SK-MEL-5 (cell line): Measurements from ENCODE around the genes GATAD2A, LPAR2 and ZNF101.

DNA sequence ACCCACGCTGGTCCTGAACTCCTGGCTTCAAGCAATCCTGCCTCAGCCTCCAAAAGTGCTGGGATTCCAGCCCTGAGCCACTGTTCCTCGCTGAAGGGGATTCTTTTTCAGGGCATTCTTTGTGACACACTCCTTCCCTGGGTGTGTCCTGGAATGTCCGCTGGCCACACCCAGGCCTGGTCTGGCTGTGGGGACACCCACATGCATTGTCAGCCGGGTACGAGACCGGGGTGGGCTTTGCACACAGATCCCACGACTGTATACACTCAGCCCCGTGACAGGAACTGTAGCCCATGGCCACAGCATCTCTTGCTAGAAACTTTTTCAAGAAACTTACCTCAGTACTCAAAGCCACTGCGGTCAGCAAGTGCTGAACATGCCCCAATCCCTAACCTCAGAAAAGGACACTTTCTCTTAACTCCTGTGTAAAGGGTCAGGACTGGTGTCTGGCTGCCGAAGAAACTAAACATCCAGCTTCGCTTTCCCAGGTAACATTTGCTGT lies 34.3 kb upstream of the GATAD2A start:
RAMPAGE:
- cytosol, long total RNA = no peak
- long total RNA = no peak
- nucleus, long total RNA = no peak

DNA sequence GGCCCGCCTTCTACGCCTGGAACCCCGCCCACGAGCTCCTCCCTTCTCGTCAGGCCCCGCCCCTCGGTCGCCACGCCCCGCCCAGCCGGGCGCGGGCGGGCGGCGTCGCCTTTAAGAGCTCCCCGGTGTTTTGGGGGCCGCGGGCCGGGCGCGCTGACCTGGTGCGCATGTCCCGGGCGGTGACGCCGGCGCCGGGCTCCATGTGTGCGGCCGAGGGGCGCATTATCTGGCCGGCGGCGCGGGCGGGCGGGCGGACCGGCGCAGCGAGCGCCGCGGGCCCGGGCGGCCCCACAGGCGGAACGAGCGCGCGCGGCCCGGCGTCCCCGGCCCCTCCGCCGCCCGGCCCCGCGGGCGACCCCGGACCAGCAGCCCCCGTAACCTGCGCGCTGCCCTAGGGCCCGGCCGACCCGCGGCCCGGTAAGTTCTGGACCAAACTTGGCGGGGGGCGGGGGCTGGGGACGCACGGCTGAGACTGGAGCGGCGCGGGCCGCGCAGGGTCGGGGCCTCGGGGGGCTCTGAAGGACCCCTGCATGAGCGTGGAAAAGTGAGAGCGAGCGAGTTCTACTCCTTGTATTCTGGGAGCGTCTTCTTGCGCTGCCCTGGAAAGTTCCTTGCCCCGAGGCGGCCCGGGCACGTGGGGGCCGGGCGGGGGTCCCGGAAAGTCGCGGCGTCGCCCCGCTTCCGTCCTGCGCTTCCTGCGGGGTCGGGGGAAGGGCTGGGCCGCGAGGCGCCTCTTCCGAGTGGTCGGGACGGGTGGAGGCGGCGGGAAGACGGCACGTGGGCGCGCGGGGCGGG lies at the start of gene GATAD2A:
Gene GATAD2A, plus strand, starts transcription at position 73 of the 795 bp plus-strand sequence.
RAMPAGE:
- cytosol, long total RNA = no peak
- long total RNA = no peak
- nucleus, long total RNA = no peak

DNA sequence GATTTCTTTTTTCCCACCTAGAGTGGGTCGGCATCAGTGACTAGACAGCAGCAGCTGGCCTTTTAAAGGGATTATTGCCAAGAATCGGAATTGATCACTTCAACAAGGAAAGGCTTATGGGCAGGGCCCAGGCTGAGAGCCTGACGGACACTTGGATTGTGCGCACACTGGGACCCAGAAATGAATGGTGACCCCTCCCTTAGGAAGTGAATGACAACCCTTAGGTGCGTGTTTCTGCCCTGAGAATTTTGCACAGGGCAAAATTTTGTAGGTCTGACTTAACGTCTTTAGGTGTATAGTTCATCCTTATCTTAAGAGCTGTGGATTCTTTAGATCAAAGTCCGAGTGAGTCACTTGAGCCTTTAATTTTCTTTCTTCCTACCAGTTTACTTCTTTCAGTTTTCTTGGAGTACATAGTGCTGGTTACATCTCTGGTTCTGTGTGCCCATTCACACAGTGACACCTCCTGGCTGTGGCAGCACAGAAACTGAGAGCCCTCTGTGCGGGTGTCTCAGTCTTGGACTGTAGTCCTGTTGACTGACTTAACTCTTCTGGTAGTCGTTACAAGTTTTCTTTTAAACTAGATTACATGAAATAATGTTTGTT lies 1.3 kb downstream of the GATAD2A start:
RAMPAGE:
- cytosol, long total RNA = no peak
- long total RNA = no peak
- nucleus, long total RNA = no peak

DNA sequence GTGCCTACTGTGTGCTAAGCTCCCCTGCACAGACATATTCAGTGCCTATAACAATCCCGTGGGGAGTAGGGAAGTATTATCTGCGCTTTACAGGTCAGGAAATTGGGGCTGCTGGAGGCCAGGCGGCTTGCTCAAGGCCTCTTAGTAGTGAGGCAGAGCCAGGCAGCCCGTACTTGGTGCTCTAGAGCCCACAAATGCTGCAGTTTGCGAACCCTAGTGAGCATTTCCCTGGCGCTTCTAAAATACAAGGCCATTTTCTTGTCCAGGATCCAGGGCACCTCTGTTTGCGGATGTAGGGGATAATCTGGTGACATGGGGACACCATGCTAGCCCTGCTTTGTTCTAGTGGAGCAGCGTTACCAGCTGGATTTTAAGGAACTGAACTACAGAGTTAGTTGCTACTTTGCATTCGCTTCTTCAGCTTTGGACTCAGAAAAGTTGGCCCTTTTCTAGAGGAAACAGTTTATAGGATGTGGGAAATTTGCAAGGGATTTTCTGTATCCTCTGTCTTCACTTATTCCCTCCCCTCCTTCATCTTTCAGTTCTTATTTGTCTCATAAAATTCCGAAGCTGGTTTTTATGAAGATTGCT lies 2.0 kb downstream of the GATAD2A start:
RAMPAGE:
- cytosol, long total RNA = no peak
- long total RNA = no peak
- nucleus, long total RNA = no peak

DNA sequence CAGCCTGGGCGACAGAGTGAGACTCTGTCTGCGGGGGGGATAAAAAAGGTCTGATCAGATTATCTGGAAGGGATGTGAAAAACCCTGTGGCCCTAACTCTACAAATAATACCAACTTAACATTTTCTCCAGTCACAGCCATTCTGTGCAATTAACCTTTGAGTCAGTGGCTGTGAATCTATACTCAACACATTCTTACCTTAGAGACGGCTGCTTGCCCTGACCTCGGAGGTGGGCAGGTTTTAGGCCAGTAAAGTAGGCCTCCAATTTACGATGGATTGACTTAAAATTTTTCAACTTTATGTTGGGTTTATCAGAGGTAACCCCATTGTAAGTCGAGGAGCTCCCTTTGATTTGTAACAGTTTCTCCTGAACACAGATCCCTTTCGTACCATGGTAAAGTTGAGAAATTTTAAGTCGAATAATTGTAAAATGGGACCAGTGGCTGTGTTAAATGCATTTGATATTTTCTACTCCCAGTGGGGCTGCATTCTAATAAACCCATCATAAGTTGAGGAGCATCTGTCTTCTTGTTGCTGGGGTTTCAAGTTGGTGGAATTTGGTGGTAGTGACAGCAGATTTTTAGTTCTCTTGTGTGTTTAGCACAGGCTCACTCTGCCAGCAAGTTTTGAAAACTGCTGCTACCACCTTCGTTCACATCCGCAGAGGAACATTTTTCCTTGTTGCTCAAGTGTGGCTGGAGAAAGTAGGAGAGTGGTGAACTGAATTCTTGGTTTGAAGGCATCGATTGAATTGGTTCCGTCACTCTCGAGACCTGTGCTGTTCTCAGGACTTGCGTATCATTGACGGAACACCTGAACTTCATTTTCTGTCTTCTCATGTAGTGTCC lies 7.3 kb downstream of the GATAD2A start:
RAMPAGE:
- cytosol, long total RNA = no peak
- long total RNA = no peak
- nucleus, long total RNA = no peak

DNA sequence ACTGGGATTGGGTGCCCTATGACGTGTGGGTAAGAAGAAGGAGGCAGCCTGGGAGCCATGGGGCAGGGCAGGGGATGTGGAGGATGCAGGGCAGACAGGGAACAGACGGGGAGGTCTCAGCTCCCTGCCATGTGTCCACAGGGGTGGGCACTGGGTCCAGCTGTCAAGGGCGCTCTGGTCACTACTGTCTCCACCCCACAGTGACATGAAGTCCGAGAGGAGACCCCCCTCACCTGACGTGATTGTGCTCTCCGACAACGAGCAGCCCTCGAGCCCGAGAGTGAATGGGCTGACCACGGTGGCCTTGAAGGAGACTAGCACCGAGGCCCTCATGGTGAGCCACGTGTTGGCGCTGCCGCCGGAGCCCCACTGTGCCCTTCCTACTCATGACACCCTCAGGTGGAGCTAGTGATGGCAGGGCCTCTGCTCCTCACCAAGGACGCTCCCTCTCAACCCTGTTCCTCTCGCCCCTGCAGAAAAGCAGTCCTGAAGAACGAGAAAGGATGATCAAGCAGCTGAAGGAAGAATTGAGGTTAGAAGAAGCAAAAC lies 23.2 kb downstream of the TSSK6 start:
RAMPAGE:
- cytosol, long total RNA = no peak
- long total RNA = no peak
- nucleus, long total RNA = no peak

DNA sequence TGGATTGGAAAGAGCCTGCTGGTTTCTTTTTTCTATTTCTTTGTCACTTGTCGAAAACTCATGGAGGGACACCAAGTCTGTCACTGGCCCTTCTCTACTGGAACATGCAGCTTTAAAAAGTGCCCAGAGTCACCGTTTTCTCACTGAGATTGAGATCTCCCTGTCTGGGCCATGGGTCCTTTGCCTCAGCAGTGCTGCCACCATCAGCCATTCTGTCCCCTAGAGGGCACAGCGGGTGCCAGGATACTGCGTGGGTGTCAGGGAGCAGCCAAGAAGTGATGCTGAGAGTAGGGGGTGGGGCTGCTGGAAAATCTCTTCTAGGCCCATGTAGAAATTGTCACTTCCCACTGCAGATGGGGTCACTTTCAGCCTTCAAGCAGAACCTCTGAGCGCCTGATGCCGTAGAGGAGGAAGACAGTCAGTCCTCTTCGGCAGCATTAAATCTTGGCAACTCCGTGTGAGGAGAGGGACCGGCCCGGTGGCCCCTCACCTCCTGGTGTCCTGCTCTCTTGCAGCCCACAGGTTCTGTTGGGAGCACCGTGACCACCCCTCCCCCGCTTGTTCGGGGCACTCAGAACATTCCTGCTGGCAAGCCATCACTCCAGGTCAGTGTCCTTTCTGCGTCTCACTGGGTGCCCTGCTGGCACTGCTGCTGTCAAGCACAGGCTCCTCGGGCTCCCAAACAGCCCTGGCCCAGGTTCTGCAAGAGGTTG lies 21.4 kb downstream of the TSSK6 start:
RAMPAGE:
- cytosol, long total RNA = no peak
- long total RNA = no peak
- nucleus, long total RNA = no peak

RAMPAGE:
- cytosol, long total RNA = no peak
- long total RNA = no peak
- nucleus, long total RNA = no peak
These were observed 11.7 kb downstream of the TSSK6 start for GRCh38 chr19:19503711-19504031.

DNA sequence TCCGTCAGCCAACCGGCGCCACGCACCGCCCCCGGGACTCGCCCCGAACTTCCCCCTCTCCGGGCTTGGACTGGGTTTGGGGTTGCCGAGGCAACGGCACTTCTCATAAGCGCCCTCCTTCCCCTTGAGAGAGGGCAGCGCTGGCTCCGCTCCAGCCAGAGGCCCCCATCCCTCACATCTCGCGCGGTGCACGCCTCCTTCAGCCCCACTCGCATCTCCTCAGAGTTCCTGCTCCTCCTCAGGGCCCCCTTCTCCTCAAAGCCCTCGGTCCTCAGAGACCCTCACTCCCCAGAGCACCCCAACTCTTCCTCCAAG lies 283 bp upstream of the PBX4 start:
RAMPAGE:
- cytosol, long total RNA = no peak
- long total RNA = no peak
- nucleus, long total RNA = no peak

DNA sequence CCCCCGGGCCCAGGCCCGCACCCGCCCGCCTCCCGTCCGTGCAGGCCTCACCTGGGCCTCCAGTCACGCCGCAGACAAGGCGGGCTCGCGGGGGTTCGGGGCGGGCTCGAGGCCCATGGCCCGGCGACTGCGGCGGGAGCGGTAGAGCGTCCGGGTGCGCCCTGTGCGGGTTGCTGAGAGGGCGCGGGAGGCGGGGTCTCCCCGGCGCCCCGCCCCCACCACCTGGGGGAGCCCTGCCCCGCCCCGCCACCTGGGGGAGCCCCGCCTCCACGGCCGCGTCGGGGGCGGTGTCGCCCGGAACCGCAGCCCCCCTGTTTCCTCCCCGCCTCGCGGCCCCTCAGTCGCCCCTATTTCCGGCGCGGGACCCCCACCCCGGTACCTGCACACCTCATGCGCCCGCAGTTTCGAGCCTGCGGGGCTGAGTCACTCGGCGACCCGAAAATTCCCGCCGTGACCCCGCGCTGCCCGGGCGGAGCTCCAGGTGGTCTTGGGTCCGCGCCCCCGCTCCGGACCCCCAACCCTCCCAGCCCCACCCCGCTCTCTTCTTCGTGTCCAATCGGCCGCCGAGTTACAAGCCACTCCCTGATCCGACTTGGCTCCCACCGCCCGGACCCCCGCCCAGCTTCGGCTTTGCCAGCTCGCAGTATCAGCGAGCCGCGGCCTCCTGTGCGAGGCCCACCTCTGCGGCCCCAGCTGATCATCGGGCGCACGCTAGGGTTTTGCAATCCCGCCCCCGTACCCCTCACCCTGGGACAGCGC lies at the start of gene LPAR2:
Gene LPAR2, minus strand, starts transcription at position 180 of the 759 bp plus-strand sequence.
RAMPAGE:
- cytosol, long total RNA = no peak
- long total RNA = no peak
- nucleus, long total RNA = no peak

GRCh38 chr19:19655177-19655734 lies 8.2 kb downstream of the ATP13A1 start:
RAMPAGE:
- cytosol, long total RNA = no peak
- long total RNA = no peak
- nucleus, long total RNA = no peak

DNA sequence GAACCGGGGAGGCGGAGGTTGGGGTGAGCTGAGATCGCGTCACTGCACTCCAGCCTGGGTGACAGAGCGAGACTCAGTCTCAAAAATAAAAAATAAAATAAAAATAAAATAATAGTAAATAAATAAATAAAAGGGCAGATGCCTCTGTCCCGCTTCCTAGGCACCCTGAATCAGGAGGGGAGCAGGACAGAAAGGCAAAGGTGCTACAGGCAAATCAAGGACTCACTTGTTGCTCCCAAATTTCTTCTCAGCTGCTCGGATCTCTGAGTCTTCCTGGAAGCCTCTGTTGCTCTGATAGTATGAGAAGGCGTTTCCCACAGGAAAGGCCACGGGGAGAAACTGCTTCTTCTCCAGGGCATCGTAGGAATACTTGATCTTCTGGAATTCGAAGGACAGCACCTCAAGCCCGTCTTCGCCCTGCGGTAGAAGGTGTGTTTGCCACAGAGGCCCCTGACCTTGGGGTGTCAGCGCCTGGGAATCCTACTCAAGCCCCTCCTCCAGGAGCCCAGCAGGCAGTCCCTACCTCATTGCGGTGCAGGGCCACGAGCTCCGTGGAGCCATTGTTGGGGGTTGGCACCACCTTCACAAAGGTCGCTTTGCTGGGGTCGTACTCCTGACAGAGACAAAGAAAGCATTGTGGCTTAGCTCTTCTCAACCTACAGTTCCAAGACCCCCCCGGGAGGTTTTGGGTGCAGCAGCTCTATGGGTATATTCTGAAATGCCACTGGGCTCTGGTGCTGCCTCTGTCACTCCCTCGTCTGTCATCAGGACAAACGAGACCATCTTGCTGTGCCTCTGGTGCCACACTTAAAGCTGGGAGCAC lies 3.9 kb downstream of the ATP13A1 start:
RAMPAGE:
- cytosol, long total RNA = no peak
- long total RNA = no peak
- nucleus, long total RNA = no peak

RAMPAGE:
- cytosol, long total RNA = start-site peak on the plus strand at chr19:19668784-19668839, 38 and 9 reads in 2 replicates
- long total RNA = no peak
- nucleus, long total RNA = no peak
These were observed at the start of gene ZNF101 for GRCh38 chr19:19667915-19669127. Gene ZNF101 (plus strand): TSS chr19:19668839.

GRCh38 chr19:19669744-19670416 lies 1.2 kb downstream of the ZNF101 start:
RAMPAGE:
- cytosol, long total RNA = no peak
- long total RNA = no peak
- nucleus, long total RNA = no peak

DNA sequence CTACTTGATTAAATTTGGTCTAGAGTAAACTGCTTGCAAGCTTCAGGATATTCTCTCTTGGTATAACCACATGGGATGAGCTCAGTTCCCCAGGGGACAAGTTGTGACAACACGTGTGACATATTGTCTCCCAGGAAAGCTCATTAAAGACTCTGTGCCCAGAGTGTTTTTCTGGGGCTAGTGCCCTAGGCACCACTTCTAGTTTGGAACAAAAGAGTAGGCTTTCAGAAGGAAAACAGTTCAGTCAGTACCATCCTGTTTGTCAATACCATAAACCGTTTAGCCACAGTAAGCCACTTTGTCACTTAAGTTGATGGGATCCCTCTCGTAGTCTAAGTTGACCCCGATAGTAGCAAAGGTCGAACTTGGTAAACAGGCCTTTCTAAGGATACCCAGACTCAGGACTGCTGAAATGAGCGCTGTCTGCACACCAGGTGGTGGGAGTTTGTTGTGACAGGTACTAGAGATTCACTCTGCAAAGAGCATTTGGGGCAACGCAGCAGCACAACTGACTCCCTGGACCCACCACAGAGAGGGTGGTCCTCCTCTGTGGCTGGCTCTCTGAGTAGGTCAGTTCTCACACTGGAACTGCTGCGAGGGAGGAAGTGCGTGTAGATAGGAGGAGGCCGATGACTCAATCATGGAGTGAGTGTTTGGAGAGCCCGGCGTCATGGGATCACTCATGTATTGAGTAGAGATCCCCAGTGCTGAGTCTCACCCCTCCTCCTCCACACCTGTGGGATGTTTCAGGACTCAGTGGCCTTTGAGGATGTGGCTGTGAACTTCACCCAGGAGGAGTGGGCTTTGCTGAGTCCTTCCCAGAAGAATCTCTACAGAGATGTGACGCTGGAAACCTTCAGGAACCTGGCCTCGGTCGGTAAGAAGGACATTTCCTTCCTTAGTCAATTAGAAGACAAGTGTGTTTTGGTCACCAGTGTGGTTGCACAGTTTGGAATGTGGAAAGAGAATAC lies 8.8 kb downstream of the ZNF101 start:
RAMPAGE:
- cytosol, long total RNA = no peak
- long total RNA = no peak
- nucleus, long total RNA = no peak

DNA sequence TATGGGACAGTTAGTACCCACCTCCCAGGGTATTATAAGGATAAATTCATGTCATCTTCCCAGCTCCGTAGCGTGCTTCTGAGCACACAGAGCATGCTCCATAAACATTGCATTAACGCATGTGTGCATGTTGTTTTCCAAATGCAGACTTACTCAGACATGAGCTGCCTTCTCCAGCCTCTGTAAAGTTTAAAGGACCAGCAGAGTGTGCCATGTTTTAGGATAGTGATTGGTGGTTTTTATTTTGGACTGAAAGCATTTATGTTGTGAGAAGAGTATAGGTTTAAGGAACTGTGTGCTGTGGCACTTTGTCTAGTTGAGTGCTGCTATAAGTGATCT lies 34.6 kb downstream of the ZNF506 start:
RAMPAGE:
- cytosol, long total RNA = no peak
- long total RNA = no peak
- nucleus, long total RNA = no peak

DNA sequence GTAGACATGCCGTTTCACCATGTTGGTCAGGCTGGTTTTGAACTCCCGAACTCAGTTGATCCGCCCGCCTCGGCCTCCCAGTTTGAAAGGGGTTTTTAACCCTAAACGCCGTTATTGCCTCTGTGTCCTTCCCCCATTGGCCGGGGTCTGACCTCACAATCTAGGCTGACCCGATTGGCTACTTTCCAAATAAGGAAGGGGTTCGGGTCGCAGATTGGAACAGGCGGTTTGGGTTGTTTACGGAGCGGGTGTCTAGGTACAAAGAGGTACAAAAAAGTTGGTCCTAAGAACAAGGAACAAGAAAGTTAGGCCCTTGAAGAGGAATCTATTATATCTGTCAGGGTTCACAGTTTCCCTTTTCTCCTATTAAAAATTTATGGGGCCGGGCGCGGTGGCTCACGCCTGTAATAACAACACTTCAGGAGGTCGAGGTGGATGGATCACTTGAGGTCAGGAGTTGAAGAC lies 1.0 kb downstream of the ZNF253 start:
RAMPAGE:
- cytosol, long total RNA = no peak
- long total RNA = no peak
- nucleus, long total RNA = no peak

DNA sequence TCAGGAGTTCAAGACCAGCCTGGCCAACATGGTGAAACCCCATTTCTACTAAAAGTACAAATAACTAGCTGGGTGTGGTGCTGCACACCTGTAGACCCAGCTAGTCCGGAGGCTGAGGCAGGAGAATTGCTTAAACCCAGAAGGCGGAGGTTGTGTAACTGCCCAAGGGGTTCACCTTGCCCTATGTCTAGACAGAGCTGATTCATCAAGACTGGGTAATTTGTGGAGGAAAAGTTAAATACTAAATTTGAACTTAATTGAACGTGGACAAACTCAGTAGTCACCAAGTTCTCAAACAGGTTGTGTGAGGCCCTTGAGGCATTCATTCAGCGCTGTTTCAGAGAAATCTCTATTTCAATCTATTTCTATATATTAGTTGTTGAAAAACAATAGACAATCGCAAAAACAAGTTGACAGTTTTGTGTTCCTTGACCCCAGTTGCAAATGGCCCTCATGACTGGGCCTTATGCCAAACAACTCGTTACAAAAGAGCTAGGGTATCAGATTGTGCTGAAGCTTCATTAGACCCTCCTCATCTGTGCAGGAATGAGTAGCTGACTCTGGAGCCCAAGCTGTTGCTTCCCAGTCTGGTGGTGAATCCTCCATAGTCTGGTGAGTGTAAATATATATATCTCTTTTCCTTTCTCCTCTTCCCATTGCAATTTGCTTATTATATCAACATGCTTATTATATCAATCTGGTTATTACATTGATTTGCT lies 13.6 kb upstream of the ZNF486 start:
RAMPAGE:
- cytosol, long total RNA = no peak
- long total RNA = no peak
- nucleus, long total RNA = no peak

GRCh38 chr19:20167645-20168118 lies 668 bp downstream of the ZNF486 start:
RAMPAGE:
- cytosol, long total RNA = no peak
- long total RNA = no peak
- nucleus, long total RNA = no peak

RAMPAGE:
- cytosol, long total RNA = no peak
- long total RNA = no peak
- nucleus, long total RNA = no peak
These were observed 221 bp upstream of the ZNF737 start for GRCh38 chr19:20565869-20566135.